Retinal pigment epithelial cell (primary cell): ENCODE results near the genes PRR15L, NFE2L1 and SKAP1.

GRCh38 chr17:46832864-46833469, 14.5 kb upstream of the WNT3 start:
- RRBS: no CpG with 5 or more reads among the region's 9 CpGs

- RRBS: 1% methylated on average over 40 of the region's 115 CpGs
Measured at GRCh38 chr17:46977901-46979106, 749 bp downstream of the RPRML start.

DNA sequence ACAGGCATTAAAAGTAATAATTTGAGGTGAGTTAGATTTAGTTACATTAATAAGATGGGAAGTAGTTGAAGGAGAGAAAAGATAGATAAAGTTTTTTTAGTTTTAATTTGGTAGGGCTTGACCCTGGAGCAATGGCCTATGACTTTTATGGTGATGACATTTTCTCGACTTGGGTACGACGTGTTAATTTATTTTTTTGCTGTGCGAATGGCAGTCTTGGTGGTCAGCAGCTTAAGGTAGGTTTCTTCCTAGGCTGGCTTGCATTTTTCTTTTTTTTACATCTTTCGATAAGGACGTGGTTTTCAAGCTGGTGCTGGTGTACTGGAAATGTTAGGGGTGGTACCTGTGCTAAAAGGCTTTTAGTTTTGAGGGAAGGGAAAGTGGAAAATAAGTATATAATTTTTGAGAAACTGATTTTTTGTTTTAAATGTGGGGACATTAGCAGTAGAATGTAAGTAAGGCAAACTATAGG, 87.7 kb upstream of the RPRML start:
- RRBS: no CpG with 5 or more reads among the region's 6 CpGs

- RRBS: no CpG with 5 or more reads among the region's 5 CpGs
Measured at GRCh38 chr17:47223521-47223860, 14.3 kb downstream of the MYL4 start.

DNA sequence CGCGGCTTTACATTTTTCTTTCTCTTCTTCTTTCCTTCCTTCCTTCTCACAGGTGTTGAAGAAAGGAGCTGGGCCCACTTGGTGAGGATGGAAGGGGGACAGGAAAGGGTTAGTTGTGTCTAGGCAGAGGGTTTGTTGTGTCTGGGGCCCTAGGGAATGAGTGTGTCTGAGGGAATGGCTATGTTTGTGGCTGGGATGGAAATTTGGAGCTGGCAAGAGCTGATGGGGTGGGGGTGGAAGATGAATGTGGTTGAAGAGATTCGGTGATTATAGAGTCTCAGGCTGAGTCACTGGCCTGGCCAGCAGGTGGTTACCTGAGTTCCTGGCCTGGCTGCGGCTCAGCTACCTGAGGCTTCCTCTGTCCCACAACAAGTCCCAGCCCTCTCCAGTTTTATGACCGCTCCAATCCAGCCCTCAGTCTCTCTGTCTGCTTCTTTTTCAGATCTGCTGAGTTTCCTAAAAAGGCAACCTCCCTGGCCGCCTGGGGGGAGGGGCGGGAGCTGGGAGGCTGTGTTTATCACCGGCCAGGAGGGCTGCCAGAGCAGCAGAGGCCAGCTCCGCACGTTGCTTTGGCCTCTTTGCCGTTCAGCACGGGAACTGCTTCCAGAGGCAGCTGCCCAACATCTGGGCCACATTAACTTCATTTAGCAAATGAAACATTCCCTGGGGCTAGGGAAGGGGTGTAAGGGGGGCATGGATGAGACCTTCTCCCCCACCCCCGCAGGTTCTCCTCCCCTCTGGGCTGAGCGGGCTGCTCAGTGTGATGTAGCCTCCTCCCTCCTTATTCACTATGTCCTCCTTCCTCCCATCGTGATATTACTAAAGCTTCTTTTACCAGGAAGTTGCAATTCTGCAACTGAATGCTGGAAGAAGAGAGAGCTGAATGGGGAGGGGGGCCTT, 21.8 kb downstream of the ITGB3 start:
- RRBS: no CpG with 5 or more reads among the region's 15 CpGs

- RRBS: no CpG with 5 or more reads among the region's 4 CpGs
Measured at GRCh38 chr17:47279931-47280211, 26.2 kb downstream of the ITGB3 start.

GRCh38 chr17:47608443-47609243, 41.1 kb upstream of the KPNB1 start:
- RRBS: no CpG with 5 or more reads among the region's 4 CpGs

- RRBS: no CpG with 5 or more reads among the region's 10 CpGs
Measured at GRCh38 chr17:47664750-47665900, 15.4 kb downstream of the KPNB1 start.

- RRBS: no CpG with 5 or more reads among the region's 3 CpGs
Measured at GRCh38 chr17:47672669-47673115, 21.3 kb upstream of the TBKBP1 start.

GRCh38 chr17:47683213-47684148, 10.5 kb upstream of the TBKBP1 start:
- RRBS: no CpG with 5 or more reads among the region's 8 CpGs

GRCh38 chr17:47694359-47694744, 391 bp downstream of the TBKBP1 start:
- RRBS: 1% methylated on average over 11 of the region's 35 CpGs

- RRBS: 2% methylated on average over 16 of the region's 75 CpGs
Measured at GRCh38 chr17:47694745-47695896, 1.2 kb downstream of the TBKBP1 start.

GRCh38 chr17:47700686-47701434, 6.9 kb downstream of the TBKBP1 start:
- RRBS: no CpG with 5 or more reads among the region's 9 CpGs

DNA sequence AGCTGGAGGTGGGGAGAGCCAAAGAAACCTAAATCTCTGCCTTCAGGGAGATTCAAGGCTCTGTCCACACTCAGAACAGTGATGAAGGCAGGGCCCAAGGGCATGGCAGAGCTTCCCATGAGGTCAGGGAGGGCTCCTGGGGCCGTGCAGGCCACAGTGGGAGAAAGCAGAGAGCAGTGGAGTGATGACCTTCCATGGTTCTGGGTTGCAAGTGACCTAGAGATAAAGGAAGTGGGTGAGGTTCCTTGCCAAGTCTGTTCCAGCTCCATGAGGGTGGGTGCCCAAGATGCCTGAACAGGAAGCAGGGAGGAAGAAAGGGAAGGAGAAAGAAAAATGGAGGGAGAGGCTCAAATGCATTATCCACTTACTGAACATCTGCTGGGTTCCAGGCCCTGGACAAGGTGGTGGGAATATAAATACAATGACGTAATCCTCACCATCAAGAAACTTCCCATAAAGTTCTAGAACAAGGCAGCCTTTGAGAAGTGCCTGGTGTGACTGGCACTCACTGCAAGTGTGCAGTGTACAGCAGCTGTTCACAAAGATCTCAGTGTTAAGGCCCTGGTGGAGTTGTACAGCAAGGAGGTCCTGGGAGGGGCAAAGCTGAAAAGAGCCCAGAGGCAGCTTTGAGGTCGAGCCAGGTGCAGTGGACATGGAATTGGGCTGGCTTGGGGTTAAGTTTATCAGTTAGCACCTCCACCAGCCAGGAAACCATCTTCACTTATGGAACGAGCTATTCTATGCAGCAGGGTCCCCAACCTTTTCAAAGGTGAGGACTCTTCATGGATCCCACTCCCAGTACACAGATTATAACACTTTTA, 13.4 kb downstream of the TBKBP1 start:
- RRBS: no CpG with 5 or more reads among the region's 4 CpGs

- RRBS: 94% methylated on average over 3 of the region's 14 CpGs
Measured at GRCh38 chr17:47734659-47735489, 1.8 kb downstream of the TBX21 start.

DNA sequence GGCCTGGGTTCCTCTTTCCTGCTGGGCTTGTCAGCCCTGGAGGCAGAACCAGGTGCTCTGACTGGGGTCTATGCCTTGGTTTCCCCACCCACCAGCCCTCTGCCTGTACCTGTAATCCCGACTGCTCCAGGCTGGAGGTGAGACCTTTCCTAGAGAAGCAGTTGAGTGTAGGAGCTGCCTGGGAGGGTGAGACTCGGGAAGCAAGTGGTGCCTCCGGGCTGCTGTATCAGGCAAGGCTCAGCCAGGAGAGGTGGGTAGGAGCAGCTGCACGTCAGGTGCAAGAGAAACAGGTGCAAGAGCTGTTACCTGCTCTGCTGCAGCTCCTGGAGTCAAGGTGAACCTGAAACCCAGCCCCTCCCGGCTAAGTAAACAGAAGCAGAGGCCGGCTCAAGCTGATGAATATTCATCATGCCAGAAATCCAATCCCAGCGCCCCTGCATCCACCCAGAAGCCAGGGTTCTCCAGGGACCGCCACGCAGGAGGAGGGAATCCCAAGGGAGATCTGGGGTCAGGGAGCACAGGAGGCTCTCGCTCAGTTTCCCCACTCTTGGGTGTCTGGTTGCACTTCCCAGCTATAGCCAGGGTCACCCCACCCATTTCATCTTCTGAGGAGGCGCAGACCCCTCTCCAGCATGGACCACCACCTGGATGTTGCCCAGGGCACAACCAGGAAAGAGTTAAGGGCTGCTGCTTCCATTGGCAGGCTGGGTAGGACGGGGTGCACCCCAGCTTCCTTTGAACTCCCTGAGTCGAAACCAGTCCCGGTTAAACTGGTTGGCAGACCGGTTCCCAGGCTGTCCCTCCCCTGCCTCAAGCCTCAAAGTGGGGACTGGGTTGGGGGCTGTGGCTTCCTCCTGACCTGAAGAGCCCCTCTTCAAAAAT, at the start of gene PRR15L:
TSS of gene PRR15L (minus strand) at position 336 of the 882 bp plus-strand sequence.
- RRBS: no CpG with 5 or more reads among the region's 15 CpGs

GRCh38 chr17:48023668-48024893, 13.5 kb downstream of the COPZ2 start:
- RRBS: under 1% methylated on average over 27 of the region's 85 CpGs

DNA sequence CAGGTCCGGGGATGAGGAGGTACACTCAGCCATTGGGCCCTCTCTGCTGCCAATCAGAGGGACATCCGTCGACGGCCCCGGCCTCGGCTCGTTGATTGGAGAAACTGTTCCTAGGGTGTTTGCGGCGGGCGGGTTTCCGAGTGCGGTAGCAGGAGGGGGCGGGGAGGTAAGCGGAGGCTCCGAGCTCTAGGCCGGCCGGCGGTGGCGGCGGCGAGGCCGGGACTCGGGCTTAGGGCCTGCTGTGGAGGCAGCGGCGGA, at the start of gene NFE2L1:
TSS of gene NFE2L1 (plus strand) at position 169 of the 258 bp plus-strand sequence.
- RRBS: under 1% methylated on average over 5 of the region's 25 CpGs

GRCh38 chr17:48429852-48430417, at the start of gene SKAP1:
TSS of gene SKAP1 (minus strand) at chr17:48430214.
- RRBS: 6% methylated on average over 25 of the region's 54 CpGs

GRCh38 chr17:48543191-48543714, 1.7 kb downstream of the HOXB2 start:
- RRBS: 1% methylated on average over 46 of the region's 59 CpGs